Frontal cortex (tissue), 2 donors: ENCODE measurements around the gene DNAAF1.

- RAMPAGE, long total RNA, result no peak
Measured at GRCh38 chr16:81589853-81590212, 145.2 kb downstream of the CMIP start.

- RAMPAGE, long total RNA, result no peak
Measured at GRCh38 chr16:81686414-81686675, 92.7 kb upstream of the PLCG2 start.

DNA sequence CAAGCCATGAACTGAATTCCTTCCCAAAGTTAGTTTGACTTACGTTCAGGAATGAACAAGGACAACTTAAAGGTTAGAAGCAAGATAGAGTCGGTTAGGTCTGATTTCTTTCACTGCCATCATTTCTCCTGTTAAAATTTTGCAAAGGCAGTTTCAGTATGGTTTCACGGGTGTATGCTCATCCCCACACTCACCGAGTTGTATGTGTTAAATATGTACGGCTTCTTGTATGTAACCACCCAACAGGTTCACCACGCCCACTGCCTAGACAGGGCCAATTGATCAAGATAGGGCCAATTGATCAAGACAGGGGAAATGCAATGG, 62.7 kb upstream of the PLCG2 start:
- RAMPAGE, long total RNA, result no peak

DNA sequence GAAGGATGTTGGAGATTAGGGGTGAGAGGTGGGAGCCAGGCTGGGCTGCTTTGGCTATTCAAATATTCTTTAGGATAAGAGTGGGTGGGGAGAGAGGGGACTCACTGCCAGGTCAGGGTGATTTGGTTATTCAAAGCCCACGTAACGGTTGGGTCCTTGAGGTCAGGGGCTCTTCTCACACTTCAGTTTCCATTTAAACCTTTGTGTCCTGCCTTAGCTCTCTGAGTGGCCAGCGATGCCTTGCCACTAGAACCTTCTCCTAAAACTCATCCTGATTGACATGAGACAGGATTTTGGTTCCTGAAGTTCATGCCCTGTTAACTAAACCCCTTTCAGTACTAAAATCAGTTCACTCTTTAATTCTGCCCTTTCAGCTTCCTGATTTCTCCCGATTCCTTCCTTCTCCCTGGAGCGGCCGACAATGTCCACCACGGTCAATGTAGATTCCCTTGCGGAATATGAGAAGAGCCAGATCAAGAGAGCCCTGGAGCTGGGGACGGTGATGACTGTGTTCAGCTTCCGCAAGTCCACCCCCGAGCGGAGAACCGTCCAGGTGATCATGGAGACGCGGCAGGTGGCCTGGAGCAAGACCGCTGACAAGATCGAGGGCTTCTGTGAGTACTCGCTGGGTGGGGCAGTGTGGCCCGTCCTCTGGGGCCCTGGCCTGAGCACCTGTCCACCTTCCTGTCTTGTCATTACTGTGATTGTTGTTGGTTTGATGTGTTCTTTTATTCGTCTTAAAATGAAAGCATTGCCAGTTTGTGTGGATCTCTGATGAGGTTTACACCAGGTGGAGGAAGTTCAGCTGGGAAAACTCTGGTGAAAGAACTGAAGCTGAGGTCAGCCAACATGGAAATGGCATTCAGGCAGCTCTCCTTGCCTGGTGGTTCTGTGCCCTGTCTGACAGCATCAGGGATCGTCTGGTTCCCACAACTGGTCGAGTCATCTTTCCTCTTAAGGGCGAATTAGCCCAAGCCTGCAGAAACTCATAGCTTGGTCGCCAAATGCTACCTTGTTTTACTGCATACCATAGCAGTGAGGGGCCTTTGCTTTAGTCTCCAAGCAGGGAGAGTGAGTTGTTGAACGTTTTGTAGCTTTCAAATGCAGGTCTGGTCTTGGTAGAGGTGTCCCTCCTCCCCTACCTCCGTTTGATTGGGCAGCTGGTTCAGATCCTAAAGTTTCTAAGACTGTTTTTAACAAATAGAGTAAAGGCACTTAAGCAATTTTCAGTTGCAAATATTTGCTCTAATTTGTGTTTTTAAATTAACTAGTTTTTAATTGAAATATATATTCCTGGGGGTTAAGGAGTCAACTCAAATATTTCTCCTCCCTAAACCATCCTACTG, 7.0 kb downstream of the PLCG2 start:
- RAMPAGE, long total RNA, result no peak

- RAMPAGE, long total RNA, result no peak
Measured at GRCh38 chr16:81810809-81811468, 31.8 kb downstream of the PLCG2 start.

- RAMPAGE, long total RNA, result no peak
Measured at GRCh38 chr16:81816708-81817251, 37.7 kb downstream of the PLCG2 start.

DNA sequence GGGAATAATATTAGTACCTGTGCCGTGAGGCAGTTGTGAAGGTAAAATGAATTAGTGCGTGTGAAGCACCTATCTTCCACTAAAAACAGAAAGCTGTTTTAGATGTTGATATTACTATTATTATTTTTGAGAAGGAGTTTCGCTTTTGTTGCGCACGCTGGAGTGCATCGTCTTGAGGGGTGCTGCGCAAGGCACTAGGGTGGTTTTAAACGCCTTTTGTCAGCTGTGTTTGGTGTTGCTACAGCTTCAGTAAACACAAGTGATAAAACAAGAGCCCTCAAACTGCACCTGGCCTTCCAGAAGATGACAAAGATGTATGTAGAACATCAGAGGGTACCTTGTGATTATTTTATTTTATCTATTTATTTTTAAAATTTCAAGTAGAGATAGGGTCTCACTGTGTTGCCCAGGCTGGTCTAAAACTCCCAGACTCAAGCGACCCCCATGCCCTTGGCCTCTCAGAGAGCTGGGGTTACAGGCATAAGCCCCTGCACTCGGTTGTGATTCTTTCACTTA, 38.3 kb downstream of the PLCG2 start:
- RAMPAGE, long total RNA, result no peak

- RAMPAGE, long total RNA, result no peak
Measured at GRCh38 chr16:82056192-82056622, 21.2 kb downstream of the HSD17B2 start.

DNA sequence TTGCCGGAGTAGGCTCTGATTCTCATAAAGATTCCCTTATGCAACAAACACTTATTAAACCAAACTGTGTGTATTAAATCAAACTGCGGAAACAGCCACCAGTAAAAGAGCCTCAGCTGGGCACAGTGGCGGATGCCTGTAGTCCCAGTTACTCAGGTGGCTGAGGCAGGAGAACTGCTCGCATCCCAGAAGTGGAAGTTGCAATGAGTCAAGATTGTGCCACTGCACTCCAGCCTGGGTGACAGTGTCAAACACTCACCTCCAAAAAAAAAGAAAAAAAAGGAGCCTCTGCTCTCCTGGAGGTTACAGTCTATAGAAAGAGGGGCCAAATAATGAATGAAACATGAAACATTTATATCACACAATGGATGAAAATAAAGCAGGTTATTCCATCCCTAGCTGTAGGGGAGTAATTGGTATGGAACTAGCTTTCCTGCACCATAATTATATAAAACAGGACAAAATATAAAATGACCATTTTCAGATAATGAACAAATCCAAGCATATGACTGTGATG, 17.1 kb downstream of the MPHOSPH6 start:
- RAMPAGE, long total RNA, result no peak

- RAMPAGE, long total RNA, result no peak
Measured at GRCh38 chr16:82170453-82170914, 460 bp upstream of the MPHOSPH6 start.

DNA sequence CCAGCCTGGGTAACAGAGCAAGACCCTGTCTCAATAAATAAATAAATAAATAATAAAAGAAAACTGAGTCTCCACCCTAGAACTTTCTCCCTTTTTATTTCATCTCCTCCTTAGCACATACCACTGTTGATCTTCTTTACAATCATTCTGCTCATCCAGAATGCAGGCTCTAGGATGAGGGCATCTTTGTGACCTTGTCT, 226.1 kb upstream of the HSBP1 start:
- RAMPAGE, long total RNA, result no peak

- RAMPAGE, long total RNA, result no peak
Measured at GRCh38 chr16:83717585-83718306, 90.0 kb upstream of the HSBP1 start.

GRCh38 chr16:83954513-83955092, 1.6 kb downstream of the OSGIN1 start:
- RAMPAGE, long total RNA, result no peak

- RAMPAGE, long total RNA, result no peak
Measured at GRCh38 chr16:84062634-84063355, 20.2 kb upstream of the SLC38A8 start.

GRCh38 chr16:84082688-84083359, 33.9 kb downstream of the MBTPS1 start:
- RAMPAGE, long total RNA, result no peak

GRCh38 chr16:84096368-84097061, 20.2 kb downstream of the MBTPS1 start:
- RAMPAGE, long total RNA, result no peak

DNA sequence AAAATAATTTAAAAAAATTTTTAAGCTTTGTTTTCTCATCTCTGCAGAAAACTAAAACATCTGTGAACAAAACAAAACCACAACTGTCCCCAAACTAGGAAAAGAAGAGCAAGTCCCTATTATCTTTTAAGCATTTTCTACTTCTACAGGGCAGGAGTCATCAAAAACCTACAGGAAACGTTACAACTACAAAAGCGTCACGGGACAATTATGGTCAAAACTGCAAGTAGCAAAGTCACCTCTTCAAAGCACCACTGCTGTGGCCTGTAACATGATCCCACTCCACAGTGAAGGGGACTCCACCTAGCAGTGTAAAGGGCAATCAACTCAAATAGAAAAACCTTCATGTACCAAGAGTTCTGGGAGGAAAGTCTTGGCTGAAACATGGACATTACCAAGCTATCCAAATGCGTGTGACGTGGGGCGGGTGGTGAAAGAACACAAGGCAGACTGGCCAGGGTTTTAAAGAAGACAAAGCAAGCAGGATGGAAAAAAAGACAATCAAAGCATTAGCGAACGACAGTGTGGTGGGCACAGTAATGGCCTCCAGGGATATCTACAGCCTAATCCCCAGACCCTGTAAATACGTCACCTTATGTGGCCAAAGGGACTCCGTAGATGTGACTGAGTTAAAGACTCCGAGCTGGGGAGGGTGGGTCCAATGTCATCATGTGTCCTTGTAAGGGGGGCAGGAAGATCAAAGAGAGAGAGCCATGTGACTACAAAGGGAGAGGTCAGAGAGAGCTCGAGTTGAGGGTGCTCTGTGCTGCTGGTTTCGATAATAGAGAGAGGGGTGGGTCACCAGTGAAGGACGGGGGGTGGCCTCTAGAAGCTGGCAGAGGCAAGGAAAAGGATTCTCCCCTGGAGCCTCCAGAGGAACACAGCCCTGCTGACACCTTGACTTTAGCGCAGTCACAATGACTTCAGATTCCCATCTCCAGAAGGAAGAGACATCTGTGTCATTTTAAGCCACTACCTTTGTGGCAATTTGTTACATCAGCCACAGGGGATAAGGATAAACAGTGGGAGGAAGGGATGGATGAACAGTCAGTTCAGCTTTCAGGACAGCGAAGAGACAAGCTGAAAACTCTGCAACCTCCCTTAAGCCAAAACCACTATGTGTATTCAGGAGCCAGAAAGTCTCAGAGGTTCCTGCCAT, 6.0 kb downstream of the HSDL1 start:
- RAMPAGE, long total RNA, result no peak

DNA sequence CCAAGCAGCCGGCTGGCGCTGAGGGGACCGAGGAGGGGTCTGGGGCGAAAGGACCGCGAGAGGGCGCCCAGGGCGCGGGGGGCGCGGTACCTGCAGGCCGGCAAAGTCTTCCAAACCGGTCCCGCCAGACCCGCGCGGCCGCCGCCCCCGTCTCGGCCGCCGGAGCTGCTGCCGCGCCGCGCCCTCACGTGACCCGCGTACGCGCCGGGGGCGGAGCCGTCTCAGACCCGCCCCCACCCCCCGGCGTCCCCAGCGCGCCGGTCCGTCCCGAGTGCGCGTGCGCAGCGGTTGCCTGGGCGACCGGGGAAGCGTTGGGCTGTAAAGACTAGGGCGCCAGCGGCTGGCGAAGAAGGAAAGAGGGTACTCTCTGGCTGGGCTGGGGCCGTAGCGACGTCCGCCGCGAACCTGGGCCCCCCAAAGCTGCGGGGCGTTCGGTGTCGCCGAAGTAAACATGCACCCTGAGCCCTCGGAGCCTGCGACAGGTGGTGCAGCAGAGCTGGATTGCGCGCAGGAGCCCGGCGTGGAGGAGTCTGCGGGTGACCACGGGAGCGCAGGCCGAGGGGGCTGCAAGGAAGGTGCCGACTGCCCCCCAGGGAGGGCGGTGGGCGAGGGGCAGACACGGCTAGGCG, at the start of gene DNAAF1:
TSS of gene DNAAF1 (plus strand) at position 319 of the 629 bp plus-strand sequence.
- RAMPAGE, long total RNA, result no peak

DNA sequence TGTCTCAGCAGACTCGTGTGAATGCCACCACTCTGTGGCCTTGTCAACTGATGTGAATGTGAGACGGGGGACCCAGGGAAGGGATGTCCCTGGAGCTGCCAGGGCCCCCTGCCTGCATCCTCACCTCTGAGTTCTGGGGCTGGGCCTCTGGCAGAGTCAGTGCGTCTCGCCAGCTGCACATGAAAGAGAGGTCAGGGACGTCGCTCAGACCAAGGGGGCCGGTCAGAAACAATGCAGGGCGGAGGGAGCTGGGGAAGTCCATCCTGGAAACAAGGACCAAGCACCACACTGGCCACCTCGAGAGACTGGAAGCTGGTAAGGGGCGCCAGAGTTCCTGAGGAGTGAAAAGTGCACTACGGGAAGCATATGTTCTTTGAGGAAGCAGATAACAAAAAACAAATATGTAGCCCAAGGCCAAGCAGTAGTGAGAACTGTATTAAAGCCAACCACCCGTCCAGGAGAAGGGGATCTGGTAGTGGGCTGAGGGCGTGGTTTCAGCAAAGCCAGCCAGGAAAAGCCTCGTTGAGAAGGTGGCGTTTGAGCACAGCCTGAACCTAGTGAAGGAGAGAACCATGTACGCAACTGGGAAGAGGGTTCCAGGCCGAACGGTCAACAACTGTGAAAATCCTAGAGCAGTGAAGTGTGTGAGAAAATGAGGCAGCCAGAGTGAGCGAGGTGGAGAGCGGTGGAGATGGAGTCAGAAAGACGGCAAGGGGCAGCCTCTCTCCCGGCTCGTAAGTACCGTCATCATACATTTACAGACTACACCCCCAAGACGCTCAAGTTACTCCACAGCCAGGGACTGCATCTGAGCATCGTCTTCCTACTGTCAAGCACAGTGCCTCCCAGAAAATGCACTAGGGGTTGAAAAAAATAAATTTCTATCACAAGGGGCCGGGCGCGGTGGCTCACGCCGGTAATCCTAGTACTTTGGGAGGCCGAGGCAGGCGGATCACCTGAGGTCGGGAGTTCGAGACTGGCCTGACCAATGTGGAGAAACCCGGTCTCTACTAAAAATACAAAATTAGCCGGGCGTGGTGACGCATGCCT, 1.8 kb downstream of the TAF1C start:
- RAMPAGE, long total RNA, result no peak

GRCh38 chr16:84228031-84228882, 11.6 kb downstream of the KCNG4 start:
- RAMPAGE, long total RNA, result no peak